ENCODE results near the genes TTC28, NEFH and THOC5.

- PRO-cap, 6 experiments: no peak in any of the 6 experiments
- RAMPAGE, long total RNA, 2 experiments: no peak in any of the 2 experiments
- RRBS: no CpG with 5 or more reads among the region's 2 CpGs
These were observed 51.6 kb downstream of the PITPNB start for GRCh38 chr22:27867429-27867968.

DNA sequence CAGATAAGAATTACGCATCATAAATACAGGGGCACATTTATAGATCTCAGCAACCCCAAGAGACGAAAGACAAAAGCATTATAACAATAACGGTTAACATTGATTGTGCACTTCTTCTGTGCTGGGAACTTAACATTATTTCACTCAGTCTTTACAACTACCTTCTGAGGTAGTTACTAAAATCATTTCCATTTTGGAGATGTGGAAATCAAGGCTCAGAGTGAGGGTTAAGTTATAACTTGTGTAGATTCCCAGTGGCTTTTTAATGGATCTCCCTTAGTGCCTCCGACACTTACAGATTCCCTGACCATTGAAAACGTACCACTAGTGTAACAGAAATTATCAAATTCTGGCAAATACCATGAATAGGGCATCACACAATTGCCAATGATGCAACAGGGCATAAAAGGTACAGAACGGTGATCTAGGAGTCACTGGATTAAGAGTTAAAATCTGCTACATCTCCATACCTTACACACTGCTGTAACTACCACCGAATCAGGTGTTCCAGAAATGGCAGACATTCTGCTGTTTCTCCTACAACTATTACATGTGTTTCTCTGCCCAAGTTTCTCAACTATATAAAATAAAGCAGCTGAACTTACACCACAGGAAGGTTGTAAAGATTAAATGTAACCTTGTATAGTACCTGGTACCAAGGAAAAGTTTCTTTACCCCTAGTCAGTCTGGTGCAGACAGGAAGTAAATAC lies 49.3 kb downstream of the PITPNB start:
- PRO-cap, 6 experiments: no peak in any of the 6 experiments
- RAMPAGE, long total RNA, 2 experiments: no peak in any of the 2 experiments
- RRBS: no CpG with 5 or more reads among the region's 7 CpGs

DNA sequence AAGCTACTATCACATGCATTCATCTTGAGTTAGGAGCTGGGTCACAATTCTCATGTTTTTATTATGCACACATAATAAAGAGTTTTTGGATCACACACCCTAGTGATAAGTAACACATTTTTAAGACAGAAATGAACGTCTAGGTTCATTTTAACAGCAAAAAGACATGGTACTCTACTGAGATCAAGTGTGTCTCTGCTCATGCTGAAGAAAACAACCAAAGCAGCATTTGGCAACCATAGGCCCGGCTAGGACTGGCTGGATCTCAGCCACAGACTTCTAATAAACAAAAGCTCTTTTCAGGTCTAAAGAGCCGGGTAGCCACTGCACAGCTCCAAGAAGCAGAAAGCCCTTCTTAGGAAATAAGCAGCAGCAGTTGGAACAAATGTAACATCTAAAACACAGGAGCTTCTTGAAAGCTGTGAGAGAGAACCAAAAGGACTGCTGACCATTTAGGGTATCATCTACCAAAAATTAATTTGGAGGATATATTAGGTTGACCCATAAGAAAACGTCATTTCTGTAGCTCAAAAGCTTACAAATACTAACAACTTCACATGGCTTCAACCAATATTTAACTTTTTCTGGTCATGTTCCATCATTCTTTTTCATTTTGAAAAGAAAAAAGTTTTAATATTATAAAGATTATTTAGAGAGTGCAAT lies 37.6 kb downstream of the PITPNB start:
- PRO-cap, 6 experiments: no peak in any of the 6 experiments
- RAMPAGE, long total RNA, 2 experiments: no peak in any of the 2 experiments
- RRBS: 6% methylated on average over 2 of the region's 4 CpGs

- PRO-cap, 6 experiments: peak in 3 of 6 experiments; most common plus-strand start chr22:27933428 (in 1); most common minus-strand start chr22:27933289 (in 2)
- RAMPAGE, long total RNA, 2 experiments: no peak in any of the 2 experiments
- RRBS: no CpG with 5 or more reads among the region's 12 CpGs
These were observed 14.1 kb upstream of the PITPNB start for GRCh38 chr22:27932929-27933693.

GRCh38 chr22:27982390-27982845 lies 63.4 kb upstream of the PITPNB start:
- PRO-cap, 6 experiments: no peak in any of the 6 experiments
- RAMPAGE, long total RNA, 2 experiments: no peak in any of the 2 experiments
- RRBS: 100% methylated on average over 1 of the region's 10 CpGs

- PRO-cap, 6 experiments: no peak in any of the 6 experiments
- RAMPAGE, long total RNA, 2 experiments: no peak in any of the 2 experiments
- RRBS: no CpG with 5 or more reads among the region's 2 CpGs
These were observed 295.9 kb downstream of the TTC28 start for GRCh38 chr22:28383575-28384340.

DNA sequence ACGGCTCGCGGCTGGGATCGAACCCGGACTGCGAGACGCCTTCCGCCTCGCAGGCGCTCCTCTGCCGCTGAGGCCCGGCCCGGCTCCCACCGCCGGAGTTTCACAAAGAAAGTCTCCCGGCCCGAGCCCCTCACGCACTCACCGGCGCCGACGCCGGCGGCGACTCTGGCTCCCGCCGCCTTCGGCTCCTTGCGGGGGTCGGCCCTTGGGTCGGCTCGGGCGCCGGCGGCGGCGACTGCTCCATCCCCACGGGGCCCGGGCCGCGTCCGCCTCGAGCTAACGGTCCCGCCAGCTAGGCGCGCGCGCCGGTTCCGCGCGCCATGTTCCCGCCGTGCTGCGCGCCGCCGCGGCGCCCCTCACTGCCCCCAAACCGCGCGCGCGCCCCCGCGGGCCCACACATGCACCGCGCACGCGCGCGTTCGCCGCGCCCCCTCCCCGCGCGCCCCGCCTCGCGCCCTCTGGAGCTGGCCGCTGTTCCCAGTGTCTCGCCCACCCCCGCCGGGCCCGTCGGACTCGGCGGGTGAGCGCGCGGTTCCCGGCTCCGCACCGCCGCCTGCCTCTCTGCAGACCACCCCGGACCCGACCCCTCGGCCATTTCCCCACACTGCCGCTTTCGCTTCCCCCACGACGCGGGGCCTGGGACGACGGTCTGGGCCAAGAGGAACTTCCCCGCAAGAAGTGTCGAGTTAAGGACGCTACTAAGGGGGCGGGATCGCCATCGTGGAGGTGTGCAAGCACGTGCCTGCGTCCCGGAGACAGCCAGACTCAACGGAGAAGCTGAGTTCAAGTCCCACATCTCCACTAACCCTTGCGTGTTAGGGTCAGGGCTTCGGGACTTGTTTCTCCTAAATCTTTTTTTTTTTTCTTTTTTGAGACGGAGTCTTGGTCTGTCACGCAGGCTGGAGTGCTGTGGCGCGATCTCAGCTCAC lies at the start of gene TTC28:
TSS of gene TTC28 (minus strand) at position 361 of the 929 bp plus-strand sequence.
- PRO-cap, 6 experiments: peak in 6 of 6 experiments; most common plus-strand start position 501 of the sequence (in 5); most common minus-strand start position 361 of the sequence (in 5)
- RAMPAGE, long total RNA, 2 experiments: no peak in any of the 2 experiments
- RRBS: no CpG with 5 or more reads among the region's 124 CpGs

- PRO-cap, 6 experiments: no peak in any of the 6 experiments
- RAMPAGE, long total RNA, 2 experiments: no peak in any of the 2 experiments
- RRBS: no CpG with 5 or more reads among the region's 6 CpGs
These were observed 316 bp upstream of the CCDC117 start for GRCh38 chr22:28772259-28772498.

- PRO-cap, 6 experiments: peak in 6 of 6 experiments; most common plus-strand start chr22:28800180 (in 6); most common minus-strand start chr22:28800056 (in 5)
- RAMPAGE, long total RNA, 2 experiments: no peak in any of the 2 experiments
- RRBS: 1% methylated on average over 34 of the region's 73 CpGs
These were observed 27.5 kb downstream of the CCDC117 start for GRCh38 chr22:28799741-28800633.

GRCh38 chr22:28808627-28809125 lies 36.2 kb downstream of the CCDC117 start:
- PRO-cap, 6 experiments: no peak in any of the 6 experiments
- RAMPAGE, long total RNA, 2 experiments: no peak in any of the 2 experiments
- RRBS: no CpG with 5 or more reads among the region's 1 CpG

DNA sequence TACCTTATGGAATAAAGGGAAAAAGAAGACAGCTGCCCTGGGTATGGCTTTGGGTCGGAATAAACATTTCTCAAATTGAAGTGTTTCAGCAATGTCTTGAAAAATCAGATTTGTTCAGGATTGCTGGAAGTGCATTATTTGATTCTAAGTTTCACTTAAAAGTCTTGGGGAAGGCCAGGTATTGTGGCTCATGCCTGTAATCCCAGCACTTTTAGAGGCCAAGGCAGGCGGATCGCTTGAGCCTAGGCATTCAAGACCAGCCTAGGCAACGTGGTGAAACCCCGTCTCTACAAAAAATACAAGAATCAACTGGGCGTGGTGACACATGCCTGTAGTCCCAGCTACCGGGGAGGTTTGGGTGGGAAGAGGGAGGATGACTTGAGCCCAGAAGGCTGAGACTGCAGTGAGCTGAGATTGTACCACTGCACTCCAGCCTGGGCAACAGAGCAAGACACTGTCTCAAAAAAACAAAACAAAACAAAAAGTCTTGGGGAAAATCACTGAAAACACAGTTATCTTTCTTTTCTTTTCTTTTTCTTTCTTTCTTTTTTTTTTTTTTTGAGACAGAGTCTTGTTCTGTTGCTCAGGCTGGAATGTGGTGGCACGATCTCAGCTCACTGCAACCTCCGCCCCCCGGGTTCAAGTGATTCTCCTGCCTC lies 43.2 kb downstream of the CCDC117 start:
- PRO-cap, 6 experiments: no peak in any of the 6 experiments
- RAMPAGE, long total RNA, 2 experiments: no peak in any of the 2 experiments
- RRBS: no CpG with 5 or more reads among the region's 10 CpGs

GRCh38 chr22:28894308-28894905 lies 11.0 kb downstream of the ZNRF3 start:
- PRO-cap, 6 experiments: no peak in any of the 6 experiments
- RAMPAGE, long total RNA, 2 experiments: no peak in any of the 2 experiments
- RRBS: no CpG with 5 or more reads among the region's 10 CpGs

DNA sequence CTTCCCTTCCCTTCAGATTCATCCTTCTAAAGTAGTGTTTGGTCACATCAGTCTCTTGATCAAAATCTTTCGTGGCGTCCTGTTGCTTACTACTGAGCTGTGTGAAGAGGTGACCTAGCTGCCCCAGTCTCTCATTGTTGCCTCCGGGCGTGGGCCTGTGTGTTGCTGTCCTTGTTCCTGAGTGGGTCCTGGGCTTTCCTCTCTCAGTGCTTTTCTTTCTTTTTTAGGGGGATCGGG lies 13.6 kb downstream of the ZNRF3 start:
- PRO-cap, 6 experiments: no peak in any of the 6 experiments
- RAMPAGE, long total RNA, 2 experiments: no peak in any of the 2 experiments
- RRBS: no CpG with 5 or more reads among the region's 5 CpGs

DNA sequence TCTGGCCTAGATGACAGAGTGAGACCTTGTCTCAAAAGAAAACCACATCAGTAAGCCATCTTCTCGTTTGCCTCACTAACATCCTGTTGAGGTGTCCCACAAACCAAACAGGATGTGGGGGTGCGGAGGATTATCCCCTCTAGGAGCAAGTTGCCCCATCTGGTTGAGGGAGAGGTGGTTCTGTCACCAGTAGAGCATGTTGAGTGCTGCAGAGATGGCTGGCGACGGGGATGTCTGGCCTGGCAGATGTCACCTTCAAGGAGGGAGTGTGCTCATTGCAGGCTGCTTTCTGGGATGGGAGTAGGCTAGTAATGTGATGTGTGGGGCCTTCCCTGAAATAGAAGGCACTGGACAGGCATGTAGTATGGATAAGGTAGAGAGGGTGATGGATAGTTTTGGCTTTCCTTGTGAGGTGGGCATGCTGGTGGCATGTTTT lies 72.5 kb downstream of the ZNRF3 start:
- PRO-cap, 6 experiments: no peak in any of the 6 experiments
- RAMPAGE, long total RNA, 2 experiments: no peak in any of the 2 experiments
- RRBS: no CpG with 5 or more reads among the region's 4 CpGs

DNA sequence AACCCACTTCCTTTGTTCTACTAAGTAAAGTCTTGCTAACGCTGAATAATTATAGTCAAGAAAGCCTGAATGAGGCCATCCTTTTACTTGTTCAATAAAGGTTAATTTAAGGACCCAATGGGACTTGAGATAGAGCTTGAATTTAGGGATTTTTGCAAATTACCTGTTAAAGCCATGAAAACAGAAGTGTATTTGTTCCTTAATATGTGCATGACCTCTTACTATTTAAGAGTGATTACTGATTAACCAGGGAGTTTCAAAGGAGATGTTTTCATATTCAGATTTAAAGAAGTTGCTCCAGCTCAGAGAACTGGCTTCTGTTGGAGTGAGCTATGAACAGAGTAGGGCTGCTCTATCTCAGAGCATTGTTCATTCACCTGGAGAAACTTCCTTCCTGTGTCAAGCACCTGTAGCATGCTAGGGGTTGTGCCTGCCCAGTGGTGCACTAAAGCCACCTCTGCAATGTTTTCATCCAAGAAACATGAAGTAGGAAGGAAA lies 45.2 kb downstream of the C22orf31 start:
- PRO-cap, 6 experiments: no peak in any of the 6 experiments
- RAMPAGE, long total RNA, 2 experiments: no peak in any of the 2 experiments
- RRBS: no CpG with 5 or more reads among the region's 1 CpG

GRCh38 chr22:29109825-29110685 lies 37.2 kb downstream of the KREMEN1 start:
- PRO-cap, 6 experiments: no peak in any of the 6 experiments
- RAMPAGE, long total RNA, 2 experiments: no peak in any of the 2 experiments
- RRBS: no CpG with 5 or more reads among the region's 7 CpGs

- PRO-cap, 6 experiments: no peak in any of the 6 experiments
- RAMPAGE, long total RNA, 2 experiments: no peak in any of the 2 experiments
- RRBS: no CpG with 5 or more reads among the region's 21 CpGs
These were observed 60.9 kb upstream of the EMID1 start for GRCh38 chr22:29144629-29145385.

- PRO-cap, 6 experiments: no peak in any of the 6 experiments
- RAMPAGE, long total RNA, 2 experiments: no peak in any of the 2 experiments
- RRBS: no CpG with 5 or more reads among the region's 8 CpGs
These were observed 2.1 kb upstream of the NEFH start for GRCh38 chr22:29477812-29478448.

- PRO-cap, 6 experiments: no peak in any of the 6 experiments
- RAMPAGE, long total RNA, 2 experiments: no peak in any of the 2 experiments
- RRBS: 4% methylated on average over 19 of the region's 69 CpGs
These were observed at the start of gene NEFH for GRCh38 chr22:29479801-29480465. NEFH (plus strand) TSS chr22:29480218.

DNA sequence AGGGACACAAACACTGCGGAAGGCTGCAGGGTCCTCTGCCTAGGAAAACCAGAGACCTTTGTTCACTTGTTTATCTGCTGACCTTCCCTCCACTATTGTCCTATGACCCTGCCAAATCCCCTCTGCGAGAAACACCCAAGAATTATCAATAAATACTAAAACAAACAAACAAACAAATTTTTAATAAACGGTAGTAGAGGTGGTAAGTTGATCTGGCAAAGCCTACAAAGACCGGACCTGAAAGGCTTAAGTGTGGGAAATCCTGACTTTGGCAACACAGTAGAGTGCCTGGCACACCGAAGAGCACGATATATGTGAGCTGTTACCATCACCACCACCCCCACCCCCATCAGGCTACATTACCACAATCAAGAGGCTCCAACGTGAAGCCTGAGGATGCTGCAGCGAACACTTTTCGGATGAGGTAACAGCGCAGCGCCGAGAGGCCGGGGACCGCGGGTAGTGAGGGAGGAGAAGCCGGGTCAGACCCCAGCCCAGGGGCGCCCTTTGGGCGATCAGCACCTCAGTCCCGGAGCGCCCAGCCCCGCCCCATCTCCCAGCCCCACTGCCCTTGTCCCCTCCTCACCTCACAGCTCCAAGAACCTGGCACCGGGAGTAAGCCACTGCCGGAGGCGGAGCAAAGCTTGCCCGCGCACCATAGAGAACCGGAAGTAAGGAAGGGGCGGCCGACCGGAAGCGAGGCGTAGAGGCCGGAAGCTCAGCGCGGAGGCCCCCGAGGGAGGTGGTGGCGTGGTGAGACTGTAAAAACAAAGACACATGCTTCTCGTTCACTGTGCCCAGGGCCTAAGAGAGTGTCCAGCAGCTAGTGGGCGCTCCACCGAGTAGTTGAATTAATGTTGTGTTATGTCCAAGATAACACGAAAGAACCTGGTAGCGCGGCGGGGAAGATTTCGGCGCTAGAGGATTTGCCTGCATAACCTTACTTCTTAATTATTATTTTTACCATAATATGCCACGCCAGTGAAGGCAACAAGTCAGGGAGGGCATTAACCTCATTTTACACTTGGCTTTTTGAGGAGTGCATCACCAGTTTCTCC lies at the start of gene THOC5:
TSS of gene THOC5 (minus strand) at position 673 of the 1,058 bp plus-strand sequence.
- PRO-cap, 6 experiments: peak in 6 of 6 experiments; most common plus-strand start position 736 of the sequence (in 3); most common minus-strand start position 673 of the sequence (in 4)
- RAMPAGE, long total RNA, 2 experiments: start-site peak on the minus strand in 2 of 2 experiments, centred at positions 589 to 607 of the sequence, 613 to 1,375 reads per replicate
- RRBS: 2% methylated on average over 7 of the region's 47 CpGs